Glomerular endothelial cell (primary cell): ENCODE data around the genes ZNF530, ZNF587, C19orf18, SLC27A5 and MZF1.

DNA sequence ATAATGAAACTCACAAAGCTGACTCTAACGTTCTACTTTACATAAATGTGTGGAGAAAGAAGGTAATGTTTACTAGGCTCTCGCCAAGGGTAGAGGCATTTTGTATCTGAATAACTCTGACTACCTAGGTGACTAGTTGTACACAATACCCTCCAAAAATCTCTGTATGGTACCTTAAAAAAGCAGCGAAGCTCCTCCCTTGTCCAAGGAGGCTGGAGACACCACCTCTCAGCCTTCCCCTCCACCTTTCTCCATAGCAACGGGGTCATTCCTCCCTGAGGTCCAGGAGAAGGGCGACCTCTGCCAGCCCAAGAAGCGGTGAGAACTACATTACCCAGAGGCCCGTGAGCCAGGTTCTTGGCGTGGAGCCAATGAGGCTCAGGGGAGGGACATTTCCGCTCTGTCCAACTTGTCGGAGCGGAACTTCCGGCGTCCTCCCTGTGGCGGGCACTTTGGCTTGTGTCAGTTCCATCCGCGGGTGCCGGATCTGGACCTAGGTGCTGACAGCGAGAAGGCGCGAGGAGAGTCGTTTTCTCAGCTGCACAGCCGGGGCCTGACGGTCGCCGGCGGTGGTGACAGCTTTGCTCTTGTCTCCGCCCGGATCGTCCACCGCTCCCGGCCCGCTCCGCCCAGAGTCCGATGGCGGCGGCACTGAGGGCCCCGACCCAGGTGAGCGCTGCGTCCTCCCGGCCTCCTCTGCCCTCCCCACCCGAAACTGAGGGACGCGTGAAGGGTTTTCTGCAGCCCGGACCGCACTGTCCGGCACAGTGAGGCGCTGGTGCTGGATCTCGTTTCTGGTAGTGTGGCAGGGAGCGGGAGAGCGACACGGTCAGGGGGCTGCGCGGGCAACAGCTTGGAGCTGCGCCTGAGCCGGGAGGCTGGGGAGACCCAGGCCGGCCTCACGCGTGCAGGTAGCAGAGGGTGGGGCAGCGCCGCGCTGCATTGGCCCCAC, at the start of gene ZNF530:
Gene ZNF530, plus strand, starts transcription at position 420 of the 952 bp plus-strand sequence.
- RAMPAGE, long total RNA, result start-site peak on the plus strand centred at position 428 of the sequence, 27 bp wide, 6 and 7 reads in 2 replicates

GRCh38 chr19:57800694-57801216, 14.0 kb downstream of the ZNF552 start:
- RAMPAGE, long total RNA, result no peak

- RAMPAGE, long total RNA, result no peak
Observed at GRCh38 chr19:57841256-57841827, 8.3 kb upstream of the ZNF587 start.

- RAMPAGE, long total RNA, result no peak
Observed at GRCh38 chr19:57849517-57850536, at the start of gene ZNF587. ZNF587 (plus strand) TSS chr19:57849859.

DNA sequence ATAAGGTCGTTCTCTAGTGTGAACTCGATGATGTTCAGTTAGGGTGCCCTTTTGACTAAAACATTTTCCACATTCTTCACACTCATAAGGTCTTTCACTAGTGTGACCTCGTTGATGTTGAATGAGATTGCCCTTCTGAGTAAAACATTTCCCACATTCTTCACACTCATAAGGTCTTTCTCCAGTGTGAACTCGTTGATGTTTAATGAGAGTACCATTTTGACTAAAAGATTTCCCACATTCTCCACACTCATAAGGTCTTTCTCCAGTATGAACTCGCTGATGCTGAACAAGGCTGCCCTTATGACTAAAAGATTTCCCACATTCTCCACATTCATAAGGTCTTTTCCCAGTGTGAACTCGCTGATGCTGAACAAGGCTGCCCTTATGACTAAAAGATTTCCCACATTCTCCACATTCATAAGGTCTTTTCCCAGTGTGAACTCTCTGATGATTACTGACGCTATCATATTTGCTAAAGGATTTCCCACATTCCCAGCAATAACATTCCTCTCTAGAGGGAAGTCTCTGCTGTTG, 8.1 kb downstream of the ZNF418 start:
- RAMPAGE, long total RNA, result no peak

GRCh38 chr19:57974422-57974787, at the start of gene C19orf18:
C19orf18 (minus strand) TSS chr19:57974534.
- RAMPAGE, long total RNA, result no peak

DNA sequence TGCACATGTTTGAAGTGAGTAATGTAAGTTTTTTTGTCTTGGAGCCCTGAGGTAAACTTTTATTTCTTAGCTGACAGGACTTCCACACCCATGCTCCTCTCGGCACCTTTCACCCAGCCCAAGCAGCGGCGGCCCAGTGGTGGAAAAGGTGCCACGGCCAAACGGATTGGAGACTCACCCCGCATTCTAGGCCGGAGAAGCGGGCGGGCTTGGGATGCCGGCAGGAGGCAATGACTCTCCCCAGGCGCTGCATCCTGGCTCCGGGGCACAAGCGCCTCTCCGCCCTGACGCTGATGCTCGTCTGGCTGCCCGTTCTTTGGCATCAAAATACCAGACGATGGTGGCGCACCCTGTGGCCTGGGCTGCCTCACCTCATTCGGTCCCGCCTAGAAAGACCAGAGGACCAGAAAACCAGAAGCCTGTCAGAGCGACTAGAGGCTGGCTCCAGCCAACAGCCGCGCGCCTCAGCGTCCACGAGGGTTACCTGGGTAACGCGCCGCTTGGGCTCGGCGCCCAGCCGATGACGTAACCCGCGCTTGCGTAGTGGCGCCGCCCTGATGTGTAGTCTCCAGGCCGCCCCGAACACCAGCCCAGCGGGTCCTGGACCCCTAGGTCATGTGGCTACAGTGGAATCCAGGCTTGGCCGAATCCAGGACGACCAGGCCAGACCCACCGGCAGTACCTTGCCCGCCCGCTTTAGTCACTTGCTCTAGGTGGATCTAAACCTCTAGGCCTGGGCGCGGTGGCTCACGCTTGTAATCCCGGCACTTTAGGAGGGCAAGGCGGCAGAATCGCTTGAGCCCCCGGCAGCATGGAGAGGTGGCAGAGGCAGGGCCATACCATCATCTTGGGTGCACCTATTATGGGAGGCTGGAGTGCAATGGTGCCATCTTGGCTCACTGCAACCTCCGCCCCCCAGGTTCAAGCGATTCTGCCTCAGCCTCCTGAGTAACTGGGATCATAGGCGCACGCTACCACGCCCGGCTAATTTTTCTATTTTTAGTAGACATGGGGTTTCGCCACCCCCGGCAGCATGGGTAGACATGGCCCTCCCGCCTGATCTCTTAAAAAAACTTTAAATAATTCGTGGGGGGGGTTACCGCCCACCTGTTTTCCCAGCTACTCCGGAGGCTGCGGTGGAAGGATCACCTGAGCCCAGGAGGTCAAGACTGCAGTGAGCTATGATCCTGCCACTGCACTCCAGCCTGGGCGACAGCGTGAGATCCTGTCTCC, 7.1 kb upstream of the ZNF606 start:
- RAMPAGE, long total RNA, result no peak

- RAMPAGE, long total RNA, result no peak
Observed at GRCh38 chr19:58355728-58357055, 2.9 kb upstream of the A1BG start.

DNA sequence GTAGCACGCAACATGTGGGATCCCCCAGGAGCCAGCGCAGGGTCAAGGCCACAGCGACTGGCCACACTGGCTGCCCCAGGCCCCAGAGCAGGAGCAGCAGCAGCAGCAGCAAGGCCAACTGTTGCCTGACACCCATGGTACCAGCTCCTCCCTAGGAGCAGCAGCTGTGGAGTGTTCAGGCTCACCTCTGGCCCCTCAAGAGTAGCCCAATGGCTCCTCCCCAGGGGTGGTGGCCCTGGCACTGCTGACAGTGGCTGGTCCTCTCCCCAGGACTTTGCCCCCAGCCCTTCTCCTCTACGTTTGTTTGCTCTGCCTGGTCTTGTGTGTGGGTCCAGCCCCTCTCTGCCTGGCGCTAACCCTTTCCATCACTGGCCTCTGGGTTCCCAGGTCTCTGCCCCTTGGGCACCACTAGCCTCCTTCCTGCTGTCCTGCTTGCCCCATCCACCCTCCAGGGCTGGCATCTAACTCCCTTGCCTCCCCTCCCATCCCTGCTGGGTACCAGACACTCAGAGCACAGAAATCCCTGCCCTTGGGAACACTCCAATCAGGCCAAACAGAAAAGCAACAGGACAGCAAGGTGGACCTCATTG, at the start of gene SLC27A5:
Gene SLC27A5, minus strand, starts transcription at position 173 of the 590 bp plus-strand sequence.
- RAMPAGE, long total RNA, result no peak

DNA sequence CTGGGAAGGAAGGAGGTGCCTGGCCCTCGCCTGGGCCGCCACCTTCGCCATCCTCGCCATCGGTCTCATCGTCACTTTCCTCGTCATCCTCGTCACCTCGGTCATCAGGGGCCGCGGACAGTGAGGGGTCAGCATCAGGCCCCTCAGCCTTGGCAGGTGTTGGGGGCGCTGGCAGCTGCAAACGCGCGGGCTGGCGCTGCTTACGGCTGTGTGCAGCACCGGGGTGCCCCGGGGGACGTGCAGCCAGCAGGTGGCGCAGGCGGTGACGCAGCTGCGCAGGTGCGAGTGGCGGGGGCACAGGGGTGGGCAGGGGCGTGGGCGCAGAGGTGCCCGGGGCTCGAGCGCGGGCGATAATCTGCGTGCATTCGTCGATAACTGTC, 2.7 kb downstream of the ZBTB45 start:
- RAMPAGE, long total RNA, result no peak

GRCh38 chr19:58547287-58548243, 3.7 kb downstream of the TRIM28 start:
- RAMPAGE, long total RNA, result no peak

GRCh38 chr19:58572900-58573868, at the start of gene MZF1:
MZF1 (minus strand) TSS chr19:58573335.
- RAMPAGE, long total RNA, result no peak

GRCh38 chr19:58581135-58581816, 8.1 kb upstream of the MZF1 start:
- RAMPAGE, long total RNA, result no peak